CMK (cell line): ENCODE data around the genes PNLIP and SLC18A2.

DNA sequence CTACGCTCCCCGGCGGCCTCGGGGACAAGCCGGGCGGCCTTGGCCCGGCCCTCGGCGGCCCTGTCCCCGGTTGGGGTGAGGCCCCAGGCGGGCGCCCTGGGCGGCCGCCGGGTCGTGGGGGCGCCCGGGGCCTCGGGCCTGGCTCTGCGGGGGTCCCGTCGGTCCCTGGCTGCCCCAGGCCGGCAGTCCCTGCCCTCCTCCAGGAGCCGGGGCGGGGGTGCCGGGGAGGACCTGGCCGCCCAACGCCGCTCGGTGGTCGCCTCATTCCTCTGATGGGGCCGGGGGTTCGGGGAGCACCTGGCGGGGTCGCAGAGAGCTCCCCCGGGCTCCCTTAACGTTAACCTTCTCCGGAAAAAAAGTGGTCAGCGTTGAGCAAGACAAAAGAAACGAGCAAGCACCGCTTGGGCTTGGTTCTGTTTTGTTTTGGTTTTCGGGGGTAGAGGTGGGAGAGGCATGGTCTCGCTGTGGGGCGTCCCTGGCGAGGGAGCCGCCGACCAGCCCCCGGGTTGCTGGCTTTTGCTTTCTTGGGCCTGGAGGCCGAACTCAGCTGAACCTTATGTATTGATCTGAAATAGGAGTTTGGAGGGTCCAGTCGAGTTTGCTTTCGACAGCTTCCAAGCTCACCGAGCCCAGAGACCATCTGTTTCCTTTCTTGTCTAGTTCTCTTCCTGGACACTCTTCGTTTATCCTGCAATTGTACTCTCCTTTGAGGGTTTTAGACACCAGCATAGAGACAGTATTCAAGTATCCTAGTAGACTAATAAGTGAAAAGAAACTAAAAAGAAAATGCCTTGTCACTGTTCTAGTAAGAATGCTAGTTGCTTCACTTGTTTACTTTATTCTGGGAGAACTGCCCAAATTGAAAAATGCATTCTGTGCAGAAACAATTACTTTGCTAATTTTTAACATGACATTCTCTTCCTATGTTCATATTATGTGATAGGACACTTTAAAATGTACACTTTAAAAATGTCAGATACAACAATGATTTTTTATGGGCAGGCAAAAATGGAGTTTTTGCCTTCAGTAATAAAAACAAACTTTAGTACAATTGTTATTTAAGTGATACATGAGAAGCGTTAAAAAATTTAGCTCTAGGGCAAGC, 944 bp downstream of the FHIP2A start:
- RRBS: 2% methylated on average over 23 of the region's 54 CpGs

DNA sequence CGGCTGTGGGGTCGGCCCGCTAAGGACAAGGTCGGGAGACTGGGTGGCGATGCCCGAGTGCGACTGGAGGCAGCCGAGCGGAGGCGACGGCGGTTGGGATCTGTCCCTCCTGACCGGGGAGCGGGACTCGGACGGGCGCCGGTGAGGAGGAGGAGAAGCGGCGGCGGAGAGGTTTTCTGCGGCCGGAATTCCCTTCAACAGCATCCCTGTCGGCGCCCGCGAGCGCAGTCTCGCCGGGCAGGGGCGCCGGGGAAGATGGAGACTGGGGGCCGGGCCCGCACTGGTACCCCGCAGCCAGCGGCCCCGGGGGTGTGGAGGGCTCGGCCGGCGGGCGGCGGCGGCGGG, 303 bp downstream of the ATRNL1 start:
- RRBS: 96% methylated on average over 11 of the region's 44 CpGs

GRCh38 chr10:116545696-116546087, at the start of gene PNLIP:
Gene PNLIP, plus strand, starts transcription at chr10:116545931.
- RRBS: no CpG with 5 or more reads among the region's 8 CpGs

DNA sequence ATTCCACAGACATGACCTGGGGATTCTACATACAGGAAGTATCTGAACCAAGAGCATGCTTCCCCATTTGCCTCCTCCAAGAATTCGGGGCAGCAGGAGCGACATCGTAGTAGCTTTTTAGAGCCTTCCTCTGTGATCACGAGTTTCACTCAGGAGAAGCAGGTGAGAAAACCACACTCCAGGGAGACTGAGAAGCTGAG, 18.4 kb upstream of the C10orf82 start:
- RRBS: no CpG with 5 or more reads among the region's 4 CpGs

GRCh38 chr10:116692145-116692765, 22.5 kb upstream of the C10orf82 start:
- RRBS: no CpG with 5 or more reads among the region's 10 CpGs

DNA sequence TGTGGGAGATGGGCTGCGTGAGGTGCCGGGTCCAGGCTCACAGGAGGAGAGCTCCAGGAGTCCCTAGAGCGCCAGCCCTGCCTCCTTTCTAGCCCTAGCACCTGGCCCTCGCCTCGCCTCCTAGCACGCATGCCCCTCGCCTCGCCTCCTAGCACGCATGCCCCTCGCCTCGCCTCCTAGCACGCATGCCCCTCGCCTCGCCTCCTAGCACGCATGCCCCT, 11.8 kb downstream of the VAX1 start:
- RRBS: 85% methylated on average over 2 of the region's 15 CpGs

GRCh38 chr10:117138744-117138946, 575 bp upstream of the VAX1 start:
- RRBS: no CpG with 5 or more reads among the region's 6 CpGs

GRCh38 chr10:117162733-117163573, 24.9 kb upstream of the VAX1 start:
- RRBS: 88% methylated on average over 44 of the region's 83 CpGs

DNA sequence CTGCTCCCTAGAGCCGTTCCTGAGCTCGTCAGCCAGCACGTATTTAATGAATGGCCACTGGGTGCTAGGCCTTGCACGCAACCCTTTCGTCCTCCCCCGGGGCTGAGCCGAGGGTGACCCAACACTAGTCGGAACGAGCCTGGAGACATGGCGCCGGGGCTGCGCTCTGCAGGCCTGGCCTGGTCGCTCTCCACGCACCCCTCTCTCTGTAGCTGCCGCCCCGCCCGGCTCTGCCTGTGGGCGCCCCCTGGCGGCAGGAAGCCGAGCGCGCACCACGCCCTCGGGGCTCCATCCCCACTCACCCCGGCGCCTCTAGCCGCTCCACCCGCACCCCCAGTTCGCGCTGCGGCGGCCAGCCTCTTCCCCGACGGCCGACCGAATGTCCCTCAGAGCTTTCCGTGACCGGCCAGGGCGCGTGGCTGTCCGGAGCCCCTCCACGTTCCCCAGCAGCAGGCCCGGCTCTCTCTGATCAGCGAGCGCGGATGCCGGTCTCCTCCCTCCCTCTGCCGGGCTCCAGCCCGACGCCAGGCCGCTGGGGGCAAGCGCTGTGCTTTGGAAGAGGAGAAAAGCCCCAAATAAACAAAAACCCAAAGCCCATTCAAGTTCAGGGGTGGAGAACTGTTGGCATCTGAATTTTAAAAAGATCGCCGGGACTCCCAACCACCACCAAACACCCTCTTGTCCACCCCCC, 29.1 kb upstream of the KCNK18 start:
- RRBS: 29% methylated on average over 24 of the region's 54 CpGs

GRCh38 chr10:117240505-117241226, at the start of gene SLC18A2:
Gene SLC18A2, plus strand, starts transcription at chr10:117241114.
- RRBS: 1% methylated on average over 37 of the region's 64 CpGs

- RRBS: no CpG with 5 or more reads among the region's 11 CpGs
Observed at GRCh38 chr10:117262159-117262669, 21.3 kb downstream of the SLC18A2 start.

- RRBS: no CpG with 5 or more reads among the region's 6 CpGs
Observed at GRCh38 chr10:117289954-117290391, 49.1 kb downstream of the SLC18A2 start.

DNA sequence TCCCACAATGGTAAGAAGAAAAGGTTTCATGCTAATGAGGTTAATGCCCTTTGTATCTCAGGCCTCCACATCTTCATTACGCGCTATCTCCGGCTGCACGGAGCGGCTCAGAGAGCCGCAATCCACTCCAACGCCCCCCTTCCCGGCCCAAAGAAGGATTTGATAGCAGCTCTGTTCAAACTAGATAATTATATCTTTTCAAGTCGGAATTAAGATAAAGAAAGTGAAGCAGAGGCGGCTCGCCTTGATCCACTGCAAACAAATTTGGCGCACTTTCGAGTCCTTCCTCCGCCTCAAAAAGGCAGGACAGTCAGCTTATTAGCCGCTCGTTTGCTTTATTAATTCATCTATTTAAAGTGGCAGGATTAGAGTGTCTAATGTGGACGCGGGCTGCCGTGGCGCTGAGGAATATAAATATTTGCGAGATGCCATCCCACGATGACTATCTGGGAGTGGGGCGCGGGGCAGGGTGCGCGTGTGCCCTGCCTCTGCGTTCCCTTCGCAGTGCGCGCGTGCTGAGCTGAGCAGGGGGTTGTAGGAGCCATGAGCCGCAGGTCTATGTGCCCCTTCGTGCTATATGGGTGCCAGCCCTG, 8.9 kb downstream of the EMX2 start:
- RRBS: 32% methylated on average over 6 of the region's 33 CpGs

DNA sequence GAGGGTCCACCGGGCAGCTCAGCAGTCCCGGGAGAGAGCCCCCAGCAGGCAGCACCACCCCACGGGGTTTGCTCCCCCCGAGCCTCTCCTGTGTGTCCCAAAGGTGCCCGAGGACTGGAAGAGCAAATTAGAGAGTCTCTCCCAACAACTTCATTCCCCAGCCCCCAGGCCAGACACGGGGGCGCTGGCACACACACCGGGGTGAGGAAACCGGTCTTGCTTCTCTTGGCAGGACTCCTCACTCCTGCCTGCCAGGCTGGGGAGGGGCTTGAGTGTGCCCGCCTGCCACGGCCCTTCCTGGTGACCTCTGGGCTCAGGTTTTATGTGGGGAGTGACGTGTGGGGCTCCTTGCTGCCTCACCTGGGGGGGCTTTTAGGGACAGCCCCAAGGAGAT, 142.4 kb downstream of the EMX2 start:
- RRBS: no CpG with 5 or more reads among the region's 12 CpGs

- RRBS: no CpG with 5 or more reads among the region's 7 CpGs
Observed at GRCh38 chr10:118572360-118572689, 23.1 kb downstream of the PRLHR start.

GRCh38 chr10:118672064-118672788, 76.8 kb upstream of the PRLHR start:
- RRBS: no CpG with 5 or more reads among the region's 12 CpGs

GRCh38 chr10:118778783-118779171, 24.0 kb upstream of the CACUL1 start:
- RRBS: no CpG with 5 or more reads among the region's 5 CpGs

- RRBS: no CpG with 5 or more reads among the region's 6 CpGs
Observed at GRCh38 chr10:118958988-118959506, 70.5 kb upstream of the NANOS1 start.